Hematopoietic multipotent progenitor cell (in vitro differentiated cells): ENCODE measurements around a stretch of chr5.

DNA sequence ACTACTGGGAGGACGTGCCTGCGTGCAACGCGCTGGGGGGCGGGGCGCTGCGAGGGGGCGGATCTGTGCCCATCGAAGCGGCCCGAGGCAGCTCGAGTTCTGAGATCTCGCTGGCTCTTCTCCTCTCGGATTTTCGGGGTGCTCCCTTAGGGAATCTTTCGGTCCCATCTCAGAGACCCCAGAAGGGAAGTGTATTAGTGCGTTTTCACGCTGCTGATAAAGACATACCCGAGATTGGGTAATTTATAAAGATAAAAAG, 294 bp upstream of the FEM1C start:
- CAGE, long polyA plus RNA: no peak

DNA sequence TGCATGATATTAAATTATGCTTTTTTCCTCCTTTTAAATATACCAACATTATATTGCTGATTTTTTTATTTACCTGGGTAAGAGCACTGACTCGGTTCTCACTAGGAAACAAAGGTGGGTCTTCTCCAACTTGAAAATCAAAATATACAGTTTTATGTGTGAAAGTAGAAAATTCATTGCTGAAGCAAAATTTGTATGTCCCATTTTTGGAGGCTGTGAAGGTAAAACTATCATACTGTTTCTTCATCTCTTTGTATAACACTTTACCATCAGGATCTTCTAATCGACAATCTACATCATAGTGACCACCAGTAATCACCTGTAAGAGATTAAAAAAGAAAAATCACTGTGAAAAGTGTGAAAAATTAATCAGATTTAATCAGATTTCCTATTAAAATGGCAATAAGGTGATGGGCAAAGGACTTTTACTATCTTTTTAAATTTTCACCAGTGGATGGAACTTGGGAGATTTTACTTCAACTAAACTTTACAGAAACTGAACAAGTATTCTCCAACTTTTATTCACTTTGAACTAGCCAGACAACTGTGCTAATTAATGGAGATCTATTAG, 5.4 kb downstream of the TMED7 start:
- CAGE, long polyA plus RNA: no peak

GRCh38 chr5:115624125-115624839, 1.6 kb downstream of the TMED7 start:
- CAGE, long polyA plus RNA: no peak

GRCh38 chr5:115656101-115656402, 30.2 kb upstream of the TMED7 start:
- CAGE, long polyA plus RNA: no peak

DNA sequence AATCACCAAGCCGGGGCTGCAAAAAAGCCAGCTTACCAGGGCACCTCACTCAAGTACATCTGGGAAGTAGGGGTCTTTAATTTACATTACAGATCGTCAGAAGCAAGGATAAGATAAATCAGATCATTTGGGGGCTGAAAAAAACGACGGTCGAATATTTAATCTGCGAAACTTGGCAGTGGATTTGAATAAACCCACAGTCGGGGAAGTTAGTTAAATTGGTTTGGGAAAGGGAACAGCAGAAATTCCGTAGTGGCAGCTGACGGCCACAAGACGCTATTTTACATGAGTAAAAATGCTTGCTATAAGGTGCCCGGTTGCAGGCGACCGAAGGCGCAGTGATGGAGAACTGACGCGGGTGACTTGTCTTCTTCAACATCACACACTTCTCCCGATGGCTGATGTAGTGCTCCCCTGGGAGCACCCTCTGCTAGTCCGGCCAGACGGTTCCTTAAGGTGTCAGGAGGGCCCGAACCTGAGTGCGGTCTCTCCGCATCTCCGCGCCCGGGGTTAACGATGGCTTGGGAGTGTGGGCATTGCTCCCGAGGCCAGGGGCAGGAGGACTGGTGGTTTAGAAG, 1.0 kb downstream of the CDO1 start:
- CAGE, long polyA plus RNA: no peak

- CAGE, long polyA plus RNA: no peak
Measured at GRCh38 chr5:115843692-115844057, 1.9 kb downstream of the AP3S1 start.

DNA sequence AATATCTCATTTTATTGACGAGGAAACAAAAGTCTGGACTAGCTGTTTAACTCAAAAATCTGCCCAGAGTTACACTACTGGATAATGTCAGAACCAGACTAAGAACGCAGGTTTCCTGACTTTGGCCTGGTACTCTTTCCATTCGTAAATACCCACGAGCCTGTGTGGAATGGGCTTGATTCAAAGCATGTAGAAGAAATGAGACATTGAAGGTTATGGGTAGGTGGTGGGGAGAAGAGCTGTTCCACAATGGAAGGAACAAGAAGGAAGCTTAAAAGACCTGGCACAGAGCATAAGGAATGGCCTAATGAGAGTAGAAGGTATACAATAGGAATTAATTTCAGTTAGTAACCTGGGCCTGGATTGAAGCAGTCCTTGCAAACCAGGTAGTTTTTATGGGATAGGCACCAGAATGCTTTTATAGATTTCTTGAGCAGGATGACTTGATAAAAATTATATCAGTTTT, 94.5 kb downstream of the COMMD10 start:
- CAGE, long polyA plus RNA: no peak

GRCh38 chr5:116192148-116193122, 107.6 kb downstream of the COMMD10 start:
- CAGE, long polyA plus RNA: no peak

GRCh38 chr5:116239587-116240417, 155.0 kb downstream of the COMMD10 start:
- CAGE, long polyA plus RNA: no peak

DNA sequence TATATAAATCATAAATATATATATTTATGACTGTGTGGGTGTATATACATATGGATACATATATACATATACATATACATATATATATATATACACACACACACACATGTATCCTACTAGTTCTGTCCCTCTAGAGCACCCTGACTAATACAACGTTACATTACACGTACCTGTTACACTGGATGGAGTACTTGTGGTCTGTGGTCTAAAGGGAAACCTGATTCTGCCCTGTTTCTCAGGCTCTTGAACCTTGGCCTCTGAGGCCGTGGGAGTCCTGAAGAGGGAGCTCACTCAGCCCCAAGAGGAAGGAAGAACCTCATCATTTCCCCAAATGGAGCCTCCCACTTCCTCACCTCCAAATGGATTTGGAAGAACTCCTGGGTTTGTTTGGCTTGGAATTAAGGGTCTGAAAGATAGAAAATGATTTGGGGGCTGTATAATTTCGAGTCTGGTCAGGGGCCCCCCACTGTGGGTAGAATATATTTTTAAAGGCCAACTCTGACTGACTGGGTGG, 200.3 kb downstream of the SEMA6A start:
- CAGE, long polyA plus RNA: no peak

- CAGE, long polyA plus RNA: no peak
Measured at GRCh38 chr5:116525565-116526256, 48.9 kb downstream of the SEMA6A start.

DNA sequence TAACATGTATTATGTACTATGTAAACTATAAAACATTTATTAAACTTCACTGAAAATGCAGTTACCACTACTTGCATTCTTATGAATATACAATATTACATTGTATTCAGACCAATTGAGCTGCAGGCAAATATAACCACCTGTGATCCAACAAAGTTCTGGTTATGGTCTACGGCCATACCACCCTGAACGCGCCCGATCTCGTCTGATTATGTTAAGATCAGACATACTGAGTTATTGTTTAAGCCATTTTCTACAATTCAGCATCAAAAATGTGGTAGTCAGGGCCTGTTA, 243.2 kb upstream of the SEMA6A start:
- CAGE, long polyA plus RNA: no peak

- CAGE, long polyA plus RNA: no peak
Measured at GRCh38 chr5:116830002-116830478, 255.4 kb upstream of the SEMA6A start.

DNA sequence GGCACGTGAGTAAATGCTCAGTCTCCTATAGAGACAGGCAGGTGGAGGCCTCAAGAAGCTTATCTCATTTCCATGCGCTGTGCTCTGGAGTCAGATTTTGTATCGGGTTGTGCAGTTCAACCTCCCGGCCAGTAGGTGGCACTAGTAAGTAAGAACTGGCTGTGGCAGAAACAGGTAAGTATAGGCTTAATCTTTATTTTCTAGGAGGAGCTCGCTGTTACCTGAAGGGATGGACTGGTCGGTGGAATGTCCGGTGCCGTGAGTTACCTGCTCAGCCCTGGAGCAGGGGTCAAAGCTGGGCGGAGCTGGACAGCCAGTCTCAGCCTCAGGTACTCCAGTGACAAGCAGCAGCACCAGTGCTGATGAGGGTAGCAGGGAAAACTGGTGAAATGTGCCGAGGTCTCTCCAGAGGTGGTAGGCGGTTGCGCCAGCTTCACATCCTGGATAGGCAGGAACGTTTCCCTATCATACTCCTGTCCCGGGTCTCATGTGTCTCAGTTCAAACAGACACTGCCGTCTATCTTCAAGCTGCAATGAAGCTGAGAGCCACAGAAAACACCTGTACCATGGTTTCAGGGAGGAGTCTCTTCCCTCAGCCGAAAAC, 880.2 kb upstream of the SEMA6A start:
- CAGE, long polyA plus RNA: start-site peak on the plus strand centred at position 204 of the sequence, 7 bp wide, 46 reads

DNA sequence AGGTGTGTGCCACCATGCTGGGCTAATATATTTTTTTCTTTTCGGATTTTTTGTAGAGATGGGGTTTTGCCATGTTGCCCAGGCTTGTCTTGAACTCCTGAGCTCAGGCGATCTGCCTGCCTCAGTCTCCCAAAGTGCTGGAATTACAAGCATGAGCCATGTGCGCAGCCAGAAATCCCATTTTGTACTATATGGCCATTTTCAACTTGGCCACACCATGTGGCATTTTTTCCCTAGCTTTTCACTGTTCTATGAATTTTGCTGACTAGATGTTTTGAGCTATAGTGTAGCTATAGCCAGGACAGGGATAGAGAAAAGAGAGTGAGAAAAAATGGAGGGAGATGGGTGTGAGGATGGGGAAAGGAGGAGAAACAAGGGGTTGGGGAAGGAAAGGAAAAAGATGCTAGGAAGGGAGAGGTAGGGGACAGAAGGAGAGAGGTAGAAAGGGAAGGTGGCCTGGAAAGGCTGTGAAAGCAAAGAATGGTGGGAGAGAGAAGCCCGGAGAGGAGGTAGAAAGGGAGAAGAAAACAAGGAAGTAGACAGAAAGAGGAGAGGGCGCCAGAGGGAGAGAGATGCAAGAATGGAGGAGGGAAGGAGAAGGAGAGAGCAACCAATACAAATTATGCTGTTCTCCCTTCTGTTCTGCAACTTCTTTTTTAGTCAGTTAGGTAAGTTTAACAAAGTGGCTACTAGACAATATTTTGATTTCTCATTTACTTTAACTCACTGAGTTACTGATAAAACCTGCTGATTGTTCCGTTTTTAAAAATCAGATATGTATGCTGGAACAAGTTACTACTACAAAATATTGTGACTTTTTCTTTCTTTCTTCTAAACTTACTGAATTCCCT, 46.5 kb downstream of the DMXL1 start:
- CAGE, long polyA plus RNA: no peak

- CAGE, long polyA plus RNA: no peak
Measured at GRCh38 chr5:119287294-119288444, 68.2 kb upstream of the TNFAIP8 start.

DNA sequence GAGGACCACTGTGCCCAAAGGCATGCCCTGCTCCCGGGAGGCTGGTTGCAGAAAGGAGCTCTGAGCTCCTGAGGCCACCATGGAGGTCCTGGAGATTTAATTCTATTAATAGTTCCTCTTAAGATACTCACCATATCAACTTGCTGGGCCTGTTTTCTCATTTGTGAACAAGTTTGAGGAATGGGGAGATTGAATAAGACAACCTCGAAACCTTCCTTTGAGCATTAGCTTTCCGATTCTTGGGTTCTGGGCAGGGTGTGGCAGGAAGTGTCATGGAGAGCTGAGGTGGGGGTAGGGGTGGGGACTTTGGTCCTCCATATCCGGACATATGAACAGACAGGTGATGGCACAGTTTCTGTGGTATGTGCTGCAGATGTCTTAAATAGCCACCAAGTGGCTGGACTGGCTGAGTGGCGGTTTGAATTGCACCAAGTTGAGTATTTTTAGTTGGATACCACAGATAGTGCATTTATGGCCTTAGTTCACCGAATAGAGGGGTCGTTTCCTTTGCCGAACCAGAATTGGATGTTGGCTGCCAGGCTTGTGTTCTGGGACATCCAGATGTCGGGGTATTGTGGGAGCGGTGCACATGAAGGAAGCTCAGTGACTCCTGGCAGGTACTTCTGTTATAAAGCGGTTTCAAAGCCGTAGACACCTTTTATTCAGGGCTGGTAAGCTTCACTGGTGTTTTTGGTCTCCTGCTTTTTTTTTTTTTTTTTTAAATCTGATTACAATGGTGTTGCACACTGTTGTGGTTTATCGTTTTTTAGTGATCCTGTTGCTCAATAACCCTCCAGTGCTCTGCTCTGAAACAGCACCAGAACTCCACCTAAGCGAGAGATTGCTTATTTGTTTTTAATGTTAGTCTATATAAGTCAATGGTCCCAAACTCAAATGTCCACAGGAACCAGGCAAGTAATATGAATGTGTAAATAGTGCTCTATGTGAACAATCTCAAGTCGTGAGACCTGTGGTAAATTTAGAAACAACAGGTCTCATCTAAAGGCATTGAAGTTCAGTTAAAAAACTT, 15.1 kb upstream of the TNFAIP8 start:
- CAGE, long polyA plus RNA: no peak

DNA sequence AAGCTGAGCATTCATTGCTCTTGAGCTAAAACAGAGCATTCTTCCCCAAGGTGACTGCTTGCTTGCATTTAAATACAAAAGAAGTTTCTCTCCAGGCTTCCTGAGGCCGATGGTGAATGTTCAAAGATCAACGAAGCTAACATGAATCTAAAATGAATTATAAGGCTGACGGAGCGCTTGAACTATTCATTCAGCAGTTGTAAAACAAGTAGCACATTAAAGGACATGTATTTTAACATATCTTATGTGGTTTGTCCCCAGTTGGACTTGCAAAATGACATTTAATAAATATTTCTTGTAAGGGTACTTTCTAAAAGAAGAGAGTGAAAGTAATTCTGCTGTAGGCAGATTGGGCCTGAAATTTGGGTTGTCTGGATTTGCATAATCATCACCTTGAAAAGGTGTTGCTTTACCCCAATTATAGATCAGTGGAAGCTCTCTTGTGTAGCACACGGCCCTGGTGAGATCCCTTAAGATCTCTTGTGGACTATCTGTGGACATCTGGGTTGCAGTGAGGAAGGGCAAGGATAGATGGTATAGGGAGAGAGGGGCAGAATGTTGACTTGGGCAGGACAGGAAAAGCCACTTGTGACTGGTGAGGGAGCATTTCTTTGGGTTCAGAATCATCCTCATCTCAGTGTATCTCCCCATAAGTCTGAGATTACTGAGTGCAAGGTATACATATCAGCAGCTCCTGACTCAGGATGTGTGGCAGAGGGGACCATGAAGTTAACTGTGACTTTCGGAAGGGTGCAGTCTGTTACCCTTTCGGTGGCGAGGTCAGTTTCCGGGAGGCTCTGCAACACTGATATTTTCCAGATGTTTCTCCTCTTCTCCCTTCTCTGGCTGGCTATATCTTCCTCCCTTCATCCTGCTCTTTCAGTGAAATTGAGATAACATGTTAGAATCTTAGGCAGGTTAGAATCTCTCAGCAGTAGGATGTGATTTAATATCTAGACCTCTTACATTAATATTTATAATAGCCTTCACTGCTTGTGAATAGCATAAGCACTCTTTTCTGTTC, 2.0 kb upstream of the TNFAIP8 start:
- CAGE, long polyA plus RNA: no peak

DNA sequence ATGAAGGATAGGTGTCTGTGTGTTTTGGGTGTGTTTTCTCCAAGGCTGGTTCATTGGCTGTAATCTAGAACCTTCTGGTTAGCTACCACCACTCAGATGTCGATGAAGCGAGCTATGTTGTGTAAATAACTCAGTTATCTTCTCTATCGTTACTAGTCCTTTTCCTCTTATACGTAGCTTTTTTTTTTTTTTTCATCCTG, 2.0 kb downstream of the TNFAIP8 start:
- CAGE, long polyA plus RNA: no peak

GRCh38 chr5:119400211-119400705, 44.4 kb downstream of the TNFAIP8 start:
- CAGE, long polyA plus RNA: no peak